Liver (tissue), 9 donors: ENCODE data around the gene ITGB1BP1.

GRCh38 chr2:9311414-9312233 lies 105.0 kb downstream of the ASAP2 start:
- PRO-cap, 5 experiments, result no peak in any of the 5 experiments
- RAMPAGE, long total RNA, 2 experiments, result no peak in any of the 2 experiments
- RRBS, result no CpG with 5 or more reads among the region's 15 CpGs

- PRO-cap, 5 experiments, result no peak in any of the 5 experiments
- RAMPAGE, long total RNA, 2 experiments, result no peak in any of the 2 experiments
- RRBS, result no CpG with 5 or more reads among the region's 27 CpGs
These were observed 30.2 kb downstream of the ITGB1BP1 start for GRCh38 chr2:9392847-9393718.

DNA sequence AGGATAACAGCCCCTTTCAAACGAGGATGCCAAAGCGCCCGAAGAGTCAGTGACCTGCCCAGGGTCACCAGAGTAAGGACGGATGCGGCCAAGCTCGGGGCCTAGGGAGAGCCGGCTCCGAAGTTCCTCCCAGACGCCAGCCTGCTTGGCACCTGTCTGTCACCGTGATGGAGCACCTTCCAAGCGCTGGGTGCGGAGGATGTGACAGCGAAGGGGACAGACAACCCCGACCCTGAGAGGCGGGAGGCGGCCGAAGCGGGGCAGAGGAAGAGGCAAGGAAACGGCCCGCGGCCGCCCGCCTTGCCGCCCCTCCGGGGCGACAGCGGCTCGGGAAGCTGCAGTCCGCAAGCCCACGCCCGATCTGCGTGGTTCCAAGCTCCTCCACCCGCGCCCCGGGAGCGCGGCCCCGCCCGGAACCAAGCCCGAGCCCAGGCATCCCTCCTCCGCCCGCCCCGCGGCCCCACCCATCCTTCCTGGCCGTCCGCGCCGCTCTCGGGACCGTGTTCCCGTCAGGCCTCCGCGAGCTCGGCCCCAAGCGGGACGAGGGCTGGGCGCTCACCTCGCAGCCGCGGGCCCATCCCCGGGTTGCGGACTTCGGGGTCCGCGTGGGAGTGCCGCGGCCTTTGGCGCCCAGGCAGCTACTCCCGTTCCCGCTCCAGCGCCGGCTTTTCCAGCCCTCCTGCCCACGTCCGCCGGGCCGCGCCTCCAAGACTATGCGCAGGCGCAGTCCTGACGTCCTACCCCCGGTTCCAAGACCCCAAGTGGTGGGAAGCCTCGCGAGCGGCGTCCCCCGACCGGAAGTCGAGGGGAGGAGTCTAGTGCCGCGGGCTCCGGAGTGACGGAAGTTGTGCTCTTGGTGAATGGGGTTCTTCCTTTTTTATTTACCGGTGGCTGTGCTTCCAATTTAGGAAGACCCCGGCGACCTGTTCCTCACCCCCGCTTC lies at the start of gene ITGB1BP1:
Gene ITGB1BP1, minus strand, starts transcription at position 715 of the 943 bp plus-strand sequence.
- PRO-cap, 5 experiments, result peak in 5 of 5 experiments; most common plus-strand start position 844 of the sequence (in 4); most common minus-strand start position 363 of the sequence (in 5)
- RAMPAGE, long total RNA, 2 experiments, result start-site peak on the plus strand in 1 of 2 experiments, centred at position 835 of the sequence, 413 to 451 reads per replicate; start-site peak on the minus strand in 1 of 2 experiments, centred at positions 376 to 680 of the sequence, 47 to 201 reads per replicate
- RRBS, result 1% methylated on average over 34 of the region's 96 CpGs

DNA sequence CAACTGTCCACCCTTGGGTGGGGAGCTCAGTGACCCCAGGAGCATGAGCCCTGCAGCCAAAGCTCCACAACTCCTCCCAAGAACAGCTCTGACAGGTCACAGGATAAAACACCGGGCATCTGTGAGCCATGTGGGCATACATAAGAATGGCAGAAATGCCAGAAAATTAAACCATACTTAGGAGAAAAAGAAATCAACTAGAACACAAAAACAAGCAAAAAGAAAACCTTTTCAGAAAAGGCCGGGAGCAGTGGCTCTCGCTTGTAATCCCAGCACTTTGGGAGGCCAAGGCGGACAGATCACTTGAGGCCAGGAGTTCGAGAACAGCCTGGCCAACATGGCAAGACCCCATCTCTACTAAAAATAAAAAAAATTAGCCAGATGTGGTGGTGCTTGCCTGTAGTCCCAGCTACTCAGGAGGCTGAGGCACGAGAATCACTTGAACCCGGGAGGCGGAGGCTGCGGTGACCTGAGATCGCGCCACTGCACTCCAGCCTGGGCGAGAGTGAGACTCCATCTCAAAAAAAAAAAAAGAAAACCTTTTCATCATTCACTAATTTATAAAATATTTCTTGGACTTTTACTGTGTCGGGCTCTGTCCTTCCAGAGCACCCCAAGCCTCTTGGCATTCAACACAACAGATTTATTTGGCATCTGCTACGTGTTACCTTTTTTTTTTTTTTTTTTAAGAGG lies 21.0 kb downstream of the IAH1 start:
- PRO-cap, 5 experiments, result no peak in any of the 5 experiments
- RAMPAGE, long total RNA, 2 experiments, result no peak in any of the 2 experiments
- RRBS, result no CpG with 5 or more reads among the region's 14 CpGs

- PRO-cap, 5 experiments, result no peak in any of the 5 experiments
- RAMPAGE, long total RNA, 2 experiments, result no peak in any of the 2 experiments
- RRBS, result no CpG with 5 or more reads among the region's 6 CpGs
These were observed 24.6 kb upstream of the YWHAQ start for GRCh38 chr2:9655372-9655883.

DNA sequence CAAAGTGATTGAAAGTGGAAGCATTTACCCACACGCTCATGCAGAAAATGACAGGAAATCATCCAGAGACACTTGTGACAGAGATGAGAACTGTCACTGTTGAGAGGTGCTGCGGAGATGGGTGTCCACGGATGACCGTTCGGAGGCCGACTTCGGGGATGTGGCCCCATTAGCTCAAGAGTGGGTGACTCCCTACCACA lies 81.4 kb upstream of the YWHAQ start:
- PRO-cap, 5 experiments, result no peak in any of the 5 experiments
- RAMPAGE, long total RNA, 2 experiments, result no peak in any of the 2 experiments
- RRBS, result no CpG with 5 or more reads among the region's 7 CpGs

GRCh38 chr2:9738458-9738780 lies 104.9 kb upstream of the TAF1B start:
- PRO-cap, 5 experiments, result no peak in any of the 5 experiments
- RAMPAGE, long total RNA, 2 experiments, result no peak in any of the 2 experiments
- RRBS, result no CpG with 5 or more reads among the region's 6 CpGs

GRCh38 chr2:9760404-9761004 lies 82.8 kb upstream of the TAF1B start:
- PRO-cap, 5 experiments, result no peak in any of the 5 experiments
- RAMPAGE, long total RNA, 2 experiments, result no peak in any of the 2 experiments
- RRBS, result no CpG with 5 or more reads among the region's 6 CpGs

DNA sequence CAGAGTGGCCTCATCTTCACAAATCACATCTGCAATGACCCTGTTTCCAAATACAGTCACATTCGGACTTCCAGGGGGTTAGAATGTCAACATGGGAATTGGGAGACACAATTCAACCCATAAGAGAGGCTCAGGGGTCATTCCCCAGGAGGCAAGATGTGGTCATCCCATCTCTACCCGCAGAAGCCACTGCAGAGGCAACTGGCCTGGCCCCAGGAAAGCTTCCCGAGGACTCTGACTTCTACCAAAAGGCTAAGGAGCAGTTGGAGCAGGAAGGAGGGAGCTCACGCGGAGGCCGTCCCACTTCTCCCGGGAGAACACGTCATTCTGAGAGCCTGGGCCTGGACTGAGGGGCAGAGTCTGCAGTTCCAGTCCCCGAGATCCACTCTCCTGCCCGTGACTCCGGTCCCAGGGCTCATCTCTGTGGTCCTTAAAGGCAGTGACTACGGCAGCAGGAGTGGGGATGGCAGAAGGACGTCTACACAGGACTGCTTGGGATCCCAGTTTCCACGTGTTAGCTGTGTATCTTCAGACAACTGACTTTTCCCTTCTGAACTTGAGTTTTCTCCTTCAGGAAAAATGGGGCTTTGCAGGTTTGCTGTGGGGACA lies 69.0 kb upstream of the TAF1B start:
- PRO-cap, 5 experiments, result no peak in any of the 5 experiments
- RAMPAGE, long total RNA, 2 experiments, result no peak in any of the 2 experiments
- RRBS, result 71% methylated on average over 5 of the region's 14 CpGs

- PRO-cap, 5 experiments, result no peak in any of the 5 experiments
- RAMPAGE, long total RNA, 2 experiments, result no peak in any of the 2 experiments
- RRBS, result no CpG with 5 or more reads among the region's 5 CpGs
These were observed 17.0 kb downstream of the TAF1B start for GRCh38 chr2:9860150-9860804.

GRCh38 chr2:9867892-9868607 lies 24.8 kb downstream of the TAF1B start:
- PRO-cap, 5 experiments, result no peak in any of the 5 experiments
- RAMPAGE, long total RNA, 2 experiments, result no peak in any of the 2 experiments
- RRBS, result no CpG with 5 or more reads among the region's 12 CpGs

DNA sequence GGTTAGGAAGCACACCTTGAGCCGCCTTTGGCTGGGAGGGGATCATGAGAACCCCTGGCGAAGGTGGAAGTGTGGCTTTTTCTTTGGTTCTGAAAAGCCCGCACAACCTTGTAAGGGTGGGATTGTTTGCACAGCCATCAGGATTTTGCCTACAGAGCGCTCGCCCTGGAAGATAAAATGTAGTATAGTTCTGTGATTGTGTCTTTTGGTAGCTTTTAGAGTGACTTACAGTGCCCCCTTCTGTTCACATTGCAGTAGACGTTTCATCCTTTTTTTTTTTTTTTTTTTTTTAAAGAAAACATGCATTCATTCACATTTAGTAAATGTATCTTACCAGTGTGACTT lies 5.3 kb downstream of the KLF11 start:
- PRO-cap, 5 experiments, result peak in 1 of 5 experiments; most common minus-strand start position 179 of the sequence (in 1)
- RAMPAGE, long total RNA, 2 experiments, result no peak in any of the 2 experiments
- RRBS, result no CpG with 5 or more reads among the region's 6 CpGs

- PRO-cap, 5 experiments, result no peak in any of the 5 experiments
- RAMPAGE, long total RNA, 2 experiments, result no peak in any of the 2 experiments
- RRBS, result no CpG with 5 or more reads among the region's 5 CpGs
These were observed 3.2 kb downstream of the CYS1 start for GRCh38 chr2:10077009-10077447.

DNA sequence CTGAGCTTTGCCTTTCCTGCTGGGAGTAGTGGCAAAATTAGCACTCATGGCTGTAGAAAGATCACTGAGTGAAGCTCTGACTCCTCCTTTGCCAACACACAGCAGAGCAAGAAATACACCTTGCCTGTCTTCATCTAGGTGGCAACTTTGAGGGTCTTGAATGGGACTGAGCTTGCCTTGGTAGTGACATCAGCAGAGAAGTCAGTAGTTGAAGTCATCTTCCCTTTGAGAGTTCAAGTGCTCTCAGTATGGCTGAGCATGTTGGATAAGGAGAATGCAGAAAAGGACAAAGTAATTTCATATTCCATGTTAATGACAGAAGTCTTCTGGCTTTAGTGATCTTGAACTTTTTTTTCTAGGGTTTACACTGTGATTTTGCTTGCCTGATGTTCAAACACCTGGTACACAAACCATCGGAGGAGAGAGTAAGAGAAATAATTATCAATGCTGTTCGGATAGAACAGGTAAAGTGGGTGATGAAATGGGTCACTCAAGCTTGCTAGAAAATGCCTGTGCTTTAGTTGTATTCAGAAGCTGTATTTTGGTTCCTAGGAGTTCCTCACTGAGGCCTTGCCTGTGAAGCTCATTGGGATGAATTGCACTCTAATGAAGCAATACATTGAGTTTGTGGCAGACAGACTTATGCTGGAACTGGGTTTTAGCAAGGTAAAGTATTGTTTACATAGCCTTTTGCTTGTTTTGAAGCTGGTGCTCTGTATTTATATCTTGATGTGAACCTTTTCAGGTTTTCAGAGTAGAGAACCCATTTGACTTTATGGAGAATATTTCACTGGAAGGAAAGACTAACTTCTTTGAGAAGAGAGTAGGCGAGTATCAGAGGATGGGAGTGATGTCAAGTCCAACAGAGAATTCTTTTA lies 6.2 kb downstream of the RRM2 start:
- PRO-cap, 5 experiments, result no peak in any of the 5 experiments
- RAMPAGE, long total RNA, 2 experiments, result no peak in any of the 2 experiments
- RRBS, result no CpG with 5 or more reads among the region's 3 CpGs

GRCh38 chr2:10241660-10242141 lies 61.0 kb upstream of the HPCAL1 start:
- PRO-cap, 5 experiments, result no peak in any of the 5 experiments
- RAMPAGE, long total RNA, 2 experiments, result no peak in any of the 2 experiments
- RRBS, result no CpG with 5 or more reads among the region's 13 CpGs

- PRO-cap, 5 experiments, result no peak in any of the 5 experiments
- RAMPAGE, long total RNA, 2 experiments, result no peak in any of the 2 experiments
- RRBS, result no CpG with 5 or more reads among the region's 4 CpGs
These were observed 4.8 kb upstream of the HPCAL1 start for GRCh38 chr2:10297995-10298261.

- PRO-cap, 5 experiments, result peak in 5 of 5 experiments; most common plus-strand start chr2:10301381 (in 4); most common minus-strand start chr2:10301235 (in 1)
- RAMPAGE, long total RNA, 2 experiments, result no peak in any of the 2 experiments
- RRBS, result no CpG with 5 or more reads among the region's 17 CpGs
These were observed 1.6 kb upstream of the HPCAL1 start for GRCh38 chr2:10300955-10301735.

DNA sequence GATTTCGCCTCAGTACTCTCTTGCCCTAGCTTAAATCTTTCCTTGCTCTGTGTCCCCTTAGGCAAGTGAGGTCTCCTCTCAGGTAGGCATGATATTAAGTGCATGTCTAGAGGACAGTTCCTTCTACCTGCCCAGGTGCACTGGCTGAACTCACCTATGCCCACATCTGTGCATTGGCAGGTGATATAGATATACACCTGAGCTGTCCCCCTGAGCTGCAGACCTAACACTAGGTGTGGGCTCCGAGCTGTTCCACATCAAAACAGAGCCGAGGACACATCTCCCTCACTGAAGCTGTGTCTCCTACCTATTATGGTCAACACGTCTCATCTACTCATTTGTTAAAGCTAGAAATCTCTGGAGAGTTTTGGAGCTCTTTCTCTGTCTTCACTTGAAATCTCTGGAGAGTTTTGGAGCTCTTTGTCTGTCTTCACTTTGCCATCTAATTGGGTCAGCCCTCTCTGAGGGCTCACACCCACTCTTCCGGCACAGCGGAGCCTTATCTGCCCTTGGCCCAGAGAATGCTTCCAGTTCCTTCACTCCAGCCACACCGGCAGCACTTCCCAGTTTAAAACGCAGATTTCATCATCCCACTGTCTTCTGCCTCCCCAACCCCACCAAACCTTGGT lies 4.7 kb downstream of the HPCAL1 start:
- PRO-cap, 5 experiments, result peak in 2 of 5 experiments; most common plus-strand start position 530 of the sequence (in 2)
- RAMPAGE, long total RNA, 2 experiments, result no peak in any of the 2 experiments
- RRBS, result 17% methylated on average over 3 of the region's 8 CpGs

DNA sequence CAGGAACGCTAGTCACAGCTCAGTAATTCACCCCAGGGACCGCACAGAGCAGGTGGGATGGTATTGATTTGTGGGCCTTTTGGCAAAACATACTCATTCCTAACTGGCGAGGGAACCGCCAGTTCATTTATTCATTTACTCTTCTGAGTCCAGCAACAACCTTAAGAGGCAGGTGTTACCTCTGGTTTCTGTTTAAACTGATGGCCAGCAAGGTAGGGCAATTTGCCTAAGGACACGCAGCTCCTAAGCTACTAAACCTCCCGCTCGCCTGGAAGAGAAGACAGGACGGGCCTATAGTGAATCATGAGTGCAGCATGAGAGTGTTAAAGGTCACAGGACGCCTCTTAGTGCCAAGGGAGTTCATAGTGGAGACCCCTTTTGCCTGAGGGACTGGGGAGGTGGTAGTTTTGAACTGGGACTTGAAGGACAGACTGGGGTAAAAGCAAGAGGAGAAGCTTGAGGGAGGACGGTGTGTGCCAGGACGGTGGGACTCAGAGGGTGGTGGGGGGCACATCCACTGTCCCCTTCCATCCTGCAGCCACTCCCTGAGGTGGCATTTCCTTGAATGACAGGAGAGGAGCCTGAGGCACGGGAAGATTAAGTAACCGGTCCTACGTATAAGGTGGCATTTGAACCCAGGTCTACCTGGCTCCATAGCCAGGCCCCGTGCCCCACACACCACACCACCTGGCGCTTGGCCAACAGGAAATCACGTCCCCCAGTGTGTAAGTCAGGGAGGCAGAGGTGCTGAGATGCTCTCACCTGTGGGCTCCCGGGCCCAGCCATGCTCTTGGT lies 53.5 kb downstream of the HPCAL1 start:
- PRO-cap, 5 experiments, result no peak in any of the 5 experiments
- RAMPAGE, long total RNA, 2 experiments, result no peak in any of the 2 experiments
- RRBS, result no CpG with 5 or more reads among the region's 18 CpGs

DNA sequence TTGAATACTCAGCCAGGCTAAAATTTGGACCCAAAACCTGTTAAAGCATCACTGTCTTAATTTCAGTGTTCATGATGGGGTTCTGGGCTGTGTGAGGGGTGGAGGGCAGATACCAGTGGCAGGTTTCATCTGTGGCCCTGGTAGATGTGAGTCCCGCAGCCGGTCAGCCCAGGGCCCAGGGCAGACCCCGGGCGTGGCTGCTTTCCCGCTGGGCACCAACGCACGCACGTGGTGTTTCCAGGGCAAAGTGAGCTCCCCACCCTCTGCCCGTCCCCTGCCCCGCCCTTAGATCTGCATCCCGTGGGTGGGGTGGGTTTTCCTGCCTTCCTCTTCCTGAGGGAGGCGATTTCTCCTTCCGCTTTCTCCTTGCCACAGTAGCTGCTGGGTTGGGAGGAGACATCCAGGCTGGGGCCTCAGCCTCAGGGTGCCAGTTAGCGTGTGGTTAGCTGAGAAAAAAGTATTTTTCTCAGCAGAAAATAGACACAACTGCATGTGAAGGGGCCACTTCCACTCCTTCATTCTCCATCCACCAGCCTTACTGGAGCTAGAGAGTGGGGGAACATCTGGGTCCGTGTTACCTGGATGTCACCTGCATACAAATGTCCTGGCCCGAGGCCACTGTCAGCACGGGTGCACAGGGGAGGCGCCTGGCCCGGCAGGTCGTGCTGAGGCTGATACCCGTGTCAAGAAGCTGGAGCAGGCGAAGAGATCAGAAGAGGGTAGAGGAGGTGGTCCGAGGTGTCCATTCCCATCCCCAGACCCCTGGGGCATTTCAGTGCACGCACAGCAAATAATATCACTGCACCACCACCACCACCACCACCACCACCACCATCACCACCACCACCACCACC lies 49.5 kb downstream of the ODC1 start:
- PRO-cap, 5 experiments, result peak in 1 of 5 experiments; most common plus-strand start position 680 of the sequence (in 1)
- RAMPAGE, long total RNA, 2 experiments, result no peak in any of the 2 experiments
- RRBS, result no CpG with 5 or more reads among the region's 24 CpGs